Cardiac atrium fibroblast (primary cell): Measurements from ENCODE around the genes MIXL1 and STUM.

GRCh38 chr1:225440990-225441790 lies 13.4 kb upstream of the LBR start:
- RAMPAGE, long total RNA, result no peak

GRCh38 chr1:225460020-225460592 lies 32.3 kb upstream of the LBR start:
- RAMPAGE, long total RNA, result no peak

DNA sequence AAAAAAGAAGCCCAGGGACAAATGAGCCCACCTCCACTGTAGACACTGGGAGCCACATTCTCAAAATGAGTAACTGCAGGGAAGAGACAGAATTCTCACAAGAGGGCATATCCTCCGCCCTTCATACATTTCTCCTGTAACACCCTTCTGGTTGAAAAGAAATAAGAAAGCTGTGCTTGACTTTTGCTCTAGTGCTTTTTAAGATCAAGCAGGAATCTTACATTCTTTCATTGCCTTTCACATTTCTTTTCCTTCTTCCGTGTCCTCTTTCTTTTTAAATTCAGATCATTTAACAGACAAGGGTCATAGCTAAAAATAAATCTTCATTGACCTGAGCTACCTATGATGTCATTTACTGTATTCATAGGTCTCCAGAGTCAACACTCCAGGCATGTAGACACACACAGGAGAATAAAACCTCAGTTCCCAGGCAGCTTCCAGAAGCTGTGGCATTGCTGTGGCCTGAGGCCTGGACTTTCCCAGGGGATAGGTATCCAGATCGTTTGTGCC lies 38.3 kb upstream of the ENAH start:
- RAMPAGE, long total RNA, result no peak

DNA sequence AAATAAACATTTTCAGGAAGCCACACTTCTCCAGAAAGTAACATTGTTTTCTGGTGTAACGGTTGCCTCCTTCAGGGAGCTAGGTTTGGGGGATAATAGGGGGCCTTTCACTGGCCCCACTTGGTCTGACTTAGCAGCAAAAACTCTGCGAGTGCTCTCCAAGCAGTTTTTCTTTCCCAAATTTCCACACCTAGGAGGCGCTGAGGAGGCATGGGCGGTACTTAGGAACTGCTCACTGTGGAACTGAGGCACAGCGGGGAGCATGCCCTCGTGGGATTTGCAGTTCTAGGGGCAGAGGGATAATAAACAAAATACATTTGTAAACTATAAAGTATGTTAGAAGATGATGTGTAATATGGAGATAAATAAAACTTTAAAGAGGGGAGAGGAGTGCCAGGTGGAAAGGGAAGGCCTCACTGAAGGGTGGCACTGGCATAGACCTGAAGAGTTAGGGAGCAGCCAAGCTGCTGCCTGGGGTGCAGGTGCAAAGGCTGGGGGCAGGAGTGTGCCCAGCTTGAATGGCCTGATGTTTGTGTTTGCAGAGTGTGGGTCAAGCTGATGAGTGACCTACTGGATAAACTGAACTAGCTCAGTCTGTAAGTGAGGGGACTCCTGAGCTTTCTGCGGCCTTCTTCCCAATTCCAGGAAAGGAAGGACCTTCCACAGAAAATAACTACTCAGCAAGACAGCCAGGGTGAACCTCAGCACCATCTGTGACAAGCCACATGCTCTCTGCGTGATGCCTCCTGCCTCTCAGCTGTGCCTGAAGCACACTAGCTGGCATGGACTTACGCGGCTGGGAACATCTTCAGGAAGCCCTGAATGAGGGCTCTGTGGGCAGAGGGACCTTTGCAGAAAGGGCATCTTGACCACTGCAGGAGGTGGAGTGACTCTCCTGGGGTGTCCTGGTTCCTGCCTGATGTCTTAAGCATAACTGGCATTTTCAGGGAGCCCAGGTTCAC lies 2.0 kb downstream of the EPHX1 start:
- RAMPAGE, long total RNA, result no peak

GRCh38 chr1:225844059-225844960 lies 34.4 kb downstream of the EPHX1 start:
- RAMPAGE, long total RNA, result no peak

GRCh38 chr1:225844961-225845733 lies 35.2 kb downstream of the EPHX1 start:
- RAMPAGE, long total RNA, result no peak

DNA sequence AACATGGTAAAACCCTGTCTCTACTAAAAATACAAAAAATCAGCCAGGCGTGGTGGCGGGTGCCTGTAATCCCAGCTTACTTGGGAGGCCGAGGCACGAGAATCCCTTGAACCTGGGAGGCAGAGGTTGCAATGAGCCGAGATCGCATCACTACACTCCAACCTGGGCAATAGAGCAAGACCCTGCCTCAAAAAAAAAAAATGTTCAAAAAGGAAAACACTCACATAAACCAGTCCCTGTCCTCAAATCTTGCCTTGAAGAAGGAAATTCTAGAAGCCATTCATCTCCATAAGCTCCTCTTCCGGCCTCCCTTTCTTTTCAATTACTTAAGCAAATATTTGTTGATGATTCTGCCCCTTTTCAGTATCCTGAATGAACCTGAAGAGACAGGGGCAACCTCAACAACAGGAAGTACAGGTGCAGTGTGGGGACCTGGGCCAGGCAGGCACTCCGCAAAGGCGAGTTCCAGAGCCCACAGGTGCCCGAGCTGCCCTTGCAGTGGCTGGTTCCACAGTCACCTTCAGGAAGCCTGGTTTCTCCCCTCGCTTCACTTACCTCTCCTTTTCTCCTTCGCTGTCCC lies 8.8 kb upstream of the LEFTY1 start:
- RAMPAGE, long total RNA, result no peak

DNA sequence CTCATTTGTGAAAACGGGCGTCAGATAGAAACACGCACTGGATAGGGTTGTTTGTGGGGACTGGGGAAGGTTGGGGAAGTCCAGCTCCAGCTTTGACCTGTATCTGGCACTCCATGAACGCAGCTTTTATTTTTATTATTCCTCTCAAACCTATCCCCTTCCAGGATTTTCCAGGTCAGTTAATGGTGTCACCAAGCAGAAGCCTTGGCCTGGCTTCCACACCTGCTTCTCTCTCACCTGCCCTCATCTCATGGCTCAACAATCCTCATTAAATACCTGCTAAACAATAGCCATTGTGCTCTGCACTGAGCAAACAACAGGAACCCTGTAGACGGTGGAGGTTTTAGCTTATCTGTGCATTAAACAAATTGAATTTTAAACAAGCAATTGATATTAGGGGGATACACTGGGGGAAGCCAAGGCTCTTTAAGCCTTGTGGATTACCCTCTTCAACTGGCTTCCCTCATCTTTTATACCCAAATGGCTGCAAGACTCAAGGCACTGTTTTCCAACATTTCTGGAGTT lies 15.3 kb downstream of the PYCR2 start:
- RAMPAGE, long total RNA, result no peak

DNA sequence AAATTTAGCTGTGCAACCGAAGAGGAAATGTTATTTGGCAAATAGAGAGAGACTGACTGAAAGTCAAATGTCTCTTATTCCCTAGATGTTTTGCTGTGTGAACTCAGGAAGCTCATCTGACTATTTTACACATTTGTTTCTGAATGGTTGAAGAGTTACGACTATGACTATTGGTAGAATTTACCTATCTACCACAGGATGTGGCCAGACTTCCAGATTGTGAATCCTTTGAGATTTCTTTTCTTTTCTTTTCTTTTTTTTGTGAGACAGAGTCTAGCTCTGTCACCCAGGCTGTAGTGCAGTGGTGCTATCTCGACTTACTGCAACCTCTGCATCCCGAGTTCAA lies 5.3 kb upstream of the SDE2 start:
- RAMPAGE, long total RNA, result no peak

GRCh38 chr1:226034354-226035005 lies 28.0 kb upstream of the H3-3A start:
- RAMPAGE, long total RNA, result no peak

- RAMPAGE, long total RNA, result no peak
Observed at GRCh38 chr1:226063380-226064187, 1.1 kb downstream of the H3-3A start.

DNA sequence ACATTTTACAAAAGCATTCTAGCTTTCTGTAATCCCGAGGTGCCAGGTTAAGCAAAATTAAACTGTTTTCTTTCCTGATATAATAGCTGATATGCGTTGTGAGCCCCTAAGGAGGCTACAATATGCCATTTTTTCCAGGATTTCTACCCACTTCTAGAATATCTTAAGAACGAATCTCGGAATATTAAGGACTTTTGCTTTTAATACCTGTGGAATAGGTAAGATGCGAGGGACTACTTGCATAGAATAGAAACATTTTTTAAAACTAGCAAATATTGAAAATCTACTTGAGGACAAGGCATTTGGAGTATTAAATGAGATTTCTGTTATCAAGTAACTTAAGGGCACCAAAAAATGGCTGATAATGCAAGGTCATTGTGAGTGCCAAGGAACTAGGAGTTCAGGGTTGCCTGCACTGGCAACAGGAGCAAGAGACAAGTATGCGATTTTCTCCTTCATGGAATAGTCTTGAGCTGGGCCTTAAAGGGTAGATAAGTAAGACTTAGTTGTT lies 6.0 kb downstream of the H3-3A start:
- RAMPAGE, long total RNA, result no peak

DNA sequence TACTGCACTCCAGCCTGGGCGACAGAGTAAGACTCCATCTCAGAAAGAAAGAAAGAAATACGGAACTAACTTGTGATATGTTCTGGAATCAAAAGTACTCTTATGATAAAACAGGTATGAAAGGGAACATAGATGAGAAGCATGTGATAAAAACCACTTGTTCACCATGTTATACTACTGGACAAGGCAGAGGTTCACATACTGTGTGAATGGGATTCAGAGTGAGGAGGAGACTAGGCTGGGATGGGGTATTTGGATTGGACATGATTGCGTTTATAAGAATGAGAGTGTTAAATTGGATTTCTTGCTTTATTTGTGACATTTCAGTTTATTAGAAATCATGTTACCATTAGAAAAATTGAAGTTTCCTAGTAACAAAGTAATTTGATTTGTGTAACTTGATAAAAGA lies 8.2 kb downstream of the H3-3A start:
- RAMPAGE, long total RNA, result no peak

DNA sequence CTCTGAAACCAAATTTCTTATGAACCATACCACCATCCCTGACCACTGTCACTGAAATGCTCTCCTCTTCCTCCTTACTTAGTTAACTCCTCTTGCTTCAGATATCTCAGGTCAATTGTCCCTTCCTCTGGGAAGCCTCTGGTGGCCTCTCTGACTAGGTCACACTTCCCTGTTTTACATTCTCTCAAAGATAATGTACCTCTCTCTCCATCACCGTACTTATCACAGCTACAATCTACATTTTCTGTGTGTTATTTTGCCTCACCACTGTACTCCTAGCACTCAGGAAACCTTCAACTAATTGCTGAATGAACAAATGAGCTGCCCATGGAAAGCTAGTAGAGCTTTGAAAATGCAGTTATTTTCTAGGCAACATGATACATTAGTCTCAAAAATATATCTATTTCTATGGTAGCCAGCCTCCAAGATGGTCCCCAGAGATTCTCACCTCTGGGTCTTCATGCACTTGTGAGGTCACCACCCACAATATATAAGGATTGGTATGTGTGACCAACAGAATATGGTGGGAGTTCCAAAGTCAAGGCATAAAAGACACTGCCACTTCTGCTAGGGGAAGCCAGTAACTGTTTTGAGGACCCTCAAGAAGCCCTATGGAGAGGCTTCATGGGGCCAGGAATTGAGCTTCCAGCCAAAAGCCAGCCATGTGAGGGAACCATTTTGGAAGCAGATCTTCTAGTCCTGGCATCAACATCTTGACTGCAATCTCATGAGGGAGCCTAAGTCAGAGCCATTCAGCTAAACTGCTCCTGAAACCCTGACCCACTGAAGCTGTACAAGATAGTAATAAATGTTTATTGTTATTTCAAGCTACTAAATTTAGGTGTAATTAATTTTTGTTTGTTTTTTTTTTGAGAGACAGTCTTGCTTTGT lies 32.9 kb downstream of the ACBD3 start:
- RAMPAGE, long total RNA, result no peak

GRCh38 chr1:226161347-226162052 lies 25.0 kb downstream of the ACBD3 start:
- RAMPAGE, long total RNA, result no peak

GRCh38 chr1:226223076-226223767 lies at the start of gene MIXL1:
MIXL1 (plus strand) TSS chr1:226223664.
- RAMPAGE, long total RNA, result no peak

DNA sequence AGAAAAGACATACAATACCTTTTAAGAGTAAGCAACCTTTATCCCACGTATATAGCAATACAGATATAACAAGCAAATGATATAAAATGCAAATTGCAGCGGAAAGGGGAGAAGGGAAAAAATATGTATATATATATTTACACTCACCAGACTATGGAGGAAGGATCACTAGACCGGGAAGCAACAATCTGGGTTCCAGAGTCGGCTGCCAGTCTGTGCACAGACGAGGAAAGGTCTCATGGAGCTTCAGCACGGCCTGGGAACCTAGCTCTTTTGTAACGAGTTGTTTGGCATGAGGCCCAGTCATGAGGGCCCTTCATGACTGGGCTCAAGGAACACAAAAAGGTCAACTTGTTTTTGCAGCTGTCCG lies 6.1 kb upstream of the STUM start:
- RAMPAGE, long total RNA, result no peak

DNA sequence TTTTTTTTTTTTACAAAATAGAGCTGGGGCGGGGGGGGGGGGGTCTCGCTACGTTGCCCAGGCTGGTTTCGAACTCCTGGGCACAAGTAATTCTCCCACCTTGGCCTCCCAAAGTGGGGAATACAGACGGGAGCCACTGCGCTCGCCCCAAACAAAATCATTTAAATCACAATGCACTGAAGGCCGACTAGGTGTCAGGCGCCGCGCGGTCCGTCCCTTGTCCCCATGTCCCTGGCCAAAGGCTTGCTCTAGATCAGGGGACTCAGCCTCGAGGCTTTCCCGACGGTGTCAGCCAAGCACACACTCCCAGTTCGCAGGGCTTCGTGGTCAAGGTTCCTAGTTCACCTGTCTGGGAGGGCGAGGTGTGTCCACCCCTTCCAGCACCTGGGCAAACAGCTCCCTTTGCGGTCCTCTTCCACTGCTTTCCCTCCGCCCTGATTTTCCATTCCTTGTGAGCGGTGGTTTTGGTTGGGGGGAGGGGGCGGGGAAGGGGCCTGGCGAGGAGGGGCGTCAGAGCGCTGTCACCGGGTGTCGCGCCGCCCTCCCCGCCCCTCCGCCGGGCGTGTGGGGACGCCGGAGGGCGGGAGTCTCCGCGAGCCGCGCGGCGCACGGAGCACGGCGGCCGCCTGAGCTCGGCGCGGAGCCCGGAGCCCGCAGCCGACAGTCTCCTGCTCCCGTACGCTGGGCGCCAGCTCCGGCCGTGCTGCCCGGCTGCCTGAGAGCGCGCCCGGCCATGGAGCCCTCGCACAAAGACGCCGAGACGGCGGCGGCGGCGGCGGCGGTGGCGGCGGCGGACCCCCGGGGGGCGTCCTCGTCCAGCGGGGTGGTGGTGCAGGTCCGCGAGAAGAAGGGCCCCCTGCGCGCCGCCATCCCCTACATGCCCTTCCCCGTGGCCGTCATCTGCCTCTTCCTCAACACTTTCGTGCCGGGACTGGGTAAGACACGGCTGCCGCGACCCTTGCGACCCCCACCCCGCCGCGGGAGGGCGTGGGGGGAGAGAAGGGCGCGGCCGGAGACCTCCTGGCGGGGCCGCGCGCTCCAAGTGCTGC lies at the start of gene STUM:
Gene STUM (plus strand): TSS at position 593 of the 1,049 bp plus-strand sequence.
- RAMPAGE, long total RNA, result no peak

DNA sequence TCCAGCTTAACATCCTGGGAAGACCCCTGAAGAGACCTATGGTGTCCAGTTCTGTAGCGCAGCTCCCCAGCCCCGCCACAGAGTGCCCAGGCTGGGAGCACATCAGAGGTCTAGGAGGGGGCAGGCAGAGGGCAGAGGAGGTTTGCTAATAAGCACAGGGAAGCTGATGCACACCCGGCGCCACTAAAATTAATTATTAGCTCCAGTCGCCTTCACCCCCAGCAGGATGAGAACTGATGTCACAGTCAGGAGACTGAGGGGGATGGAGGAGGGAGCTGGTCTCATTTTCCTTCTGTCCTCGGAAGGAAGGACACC lies 38.4 kb downstream of the STUM start:
- RAMPAGE, long total RNA, result no peak

DNA sequence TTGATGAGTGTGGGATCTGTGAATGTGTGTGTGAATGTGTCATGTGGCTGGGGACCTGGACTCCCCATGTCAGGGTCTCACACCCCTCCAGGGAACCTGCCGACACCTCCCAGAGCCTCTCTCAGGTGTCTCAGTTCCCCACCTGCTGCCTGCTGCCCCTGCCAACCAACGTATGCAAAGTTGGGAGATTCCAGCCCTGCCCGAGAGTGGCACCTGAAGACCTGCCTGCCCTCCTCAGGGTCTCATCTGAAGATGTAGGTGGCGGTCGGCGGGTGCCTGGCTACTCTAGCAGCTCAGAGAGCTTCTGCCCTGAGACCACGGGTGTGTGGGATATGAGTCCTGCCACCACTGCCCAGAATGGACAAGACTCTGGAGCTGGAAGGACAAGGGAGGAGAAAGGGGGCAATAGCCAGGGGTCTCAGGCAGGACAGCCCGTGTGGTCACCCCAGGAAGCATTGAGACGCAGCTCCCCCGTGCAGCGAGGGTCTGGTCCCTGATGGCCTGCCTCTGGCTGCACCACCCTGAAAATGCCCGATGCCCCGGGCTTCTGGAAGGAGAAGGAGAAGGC lies 88.6 kb downstream of the STUM start:
- RAMPAGE, long total RNA, result no peak